ENCODE data around the gene FASTKD3.

- RRBS: no CpG with 5 or more reads among the region's 17 CpGs
CAGE:
- cytosol, long polyA plus RNA: no peak
- long polyA plus RNA: no peak
- nucleus, long polyA plus RNA: no peak
These were observed 114.5 kb upstream of the ADAMTS16 start for GRCh38 chr5:5025579-5026103.

- RRBS: no CpG with 5 or more reads among the region's 9 CpGs
CAGE:
- cytosol, long polyA plus RNA: no peak
- long polyA plus RNA: no peak
- nucleus, long polyA plus RNA: no peak
These were observed 944 bp upstream of the ICE1 start for GRCh38 chr5:5421579-5421887.

DNA sequence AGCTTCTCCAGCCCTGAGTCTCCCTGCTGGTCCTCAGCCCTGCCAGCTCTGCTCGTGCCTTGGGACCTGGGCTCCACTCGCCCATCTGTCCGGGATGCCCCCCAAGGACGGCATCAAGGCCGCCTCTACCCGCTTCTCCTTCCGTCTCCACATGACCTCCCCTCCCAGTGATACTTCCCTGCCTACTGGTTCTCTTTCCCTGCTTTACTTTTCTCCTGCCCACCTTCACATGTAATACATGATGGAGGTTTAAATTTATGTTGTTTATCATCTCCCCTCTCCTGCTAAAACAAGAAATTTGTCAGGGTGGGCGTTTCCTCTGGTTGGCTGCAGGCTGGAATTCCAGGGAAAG is 110.3 kb downstream of the ICE1 start:
- RRBS: no CpG with 5 or more reads among the region's 8 CpGs
CAGE:
- cytosol, long polyA plus RNA: no peak
- long polyA plus RNA: no peak
- nucleus, long polyA plus RNA: no peak

DNA sequence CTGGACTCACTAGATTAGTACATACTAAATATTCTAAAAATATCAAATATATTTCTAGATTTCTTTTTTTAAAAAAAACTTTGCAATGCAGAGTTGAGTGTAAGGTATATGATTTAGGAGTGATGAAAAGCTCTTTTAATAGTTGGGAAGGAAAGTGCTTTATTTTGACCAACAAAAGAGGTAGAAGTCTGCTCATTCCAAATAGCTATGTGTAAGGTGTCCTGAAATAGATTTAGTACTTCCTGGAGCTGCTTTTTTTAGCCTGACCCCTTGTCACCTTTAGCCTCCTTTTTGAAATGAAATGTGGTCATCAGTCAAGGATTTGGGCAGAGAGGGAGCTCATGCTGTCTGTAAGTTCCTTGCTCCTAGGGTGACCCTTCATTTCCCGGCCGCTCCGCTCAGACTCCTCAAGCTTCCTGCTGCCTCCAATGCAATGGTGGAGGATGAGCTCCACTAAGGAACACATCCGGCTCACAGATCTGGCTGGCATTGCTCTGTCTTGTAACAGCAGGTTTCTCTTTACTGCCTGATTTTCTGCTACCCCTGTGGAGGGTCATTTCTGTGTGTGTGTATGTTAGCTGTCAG is 265.6 kb downstream of the ICE1 start:
- RRBS: 27% methylated on average over 4 of the region's 4 CpGs
CAGE:
- cytosol, long polyA plus RNA: no peak
- long polyA plus RNA: no peak
- nucleus, long polyA plus RNA: no peak

DNA sequence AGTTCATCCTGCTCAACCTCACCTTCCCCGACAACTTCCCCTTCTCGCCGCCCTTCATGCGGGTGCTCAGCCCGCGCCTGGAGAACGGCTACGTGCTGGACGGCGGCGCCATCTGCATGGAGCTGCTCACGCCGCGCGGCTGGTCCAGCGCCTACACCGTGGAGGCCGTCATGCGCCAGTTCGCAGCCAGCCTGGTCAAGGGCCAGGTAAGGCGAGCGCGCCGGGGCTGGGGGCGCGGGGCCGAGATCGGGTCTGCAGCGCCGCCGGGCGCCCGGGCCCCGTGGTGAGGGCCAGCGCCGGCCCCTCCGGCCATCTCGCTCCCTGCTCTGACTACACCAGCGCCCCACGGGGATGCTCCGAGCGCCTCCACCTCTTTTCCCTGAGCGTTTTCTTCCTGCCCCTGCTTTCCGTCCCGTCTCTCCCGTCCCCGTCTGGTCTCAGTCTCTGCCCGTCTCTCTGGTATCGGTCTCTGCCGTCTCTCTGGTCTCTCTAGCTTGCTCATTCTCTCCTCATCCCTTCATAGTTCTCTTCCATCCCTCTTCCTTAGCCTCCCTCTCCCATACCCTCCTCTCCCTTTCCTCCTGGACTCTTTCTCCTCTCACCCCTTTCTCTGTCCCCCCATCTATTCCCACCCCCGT is 502 bp downstream of the UBE2QL1 start:
- RRBS: 2% methylated on average over 8 of the region's 51 CpGs
CAGE:
- cytosol, long polyA plus RNA: no peak
- long polyA plus RNA: no peak
- nucleus, long polyA plus RNA: no peak

DNA sequence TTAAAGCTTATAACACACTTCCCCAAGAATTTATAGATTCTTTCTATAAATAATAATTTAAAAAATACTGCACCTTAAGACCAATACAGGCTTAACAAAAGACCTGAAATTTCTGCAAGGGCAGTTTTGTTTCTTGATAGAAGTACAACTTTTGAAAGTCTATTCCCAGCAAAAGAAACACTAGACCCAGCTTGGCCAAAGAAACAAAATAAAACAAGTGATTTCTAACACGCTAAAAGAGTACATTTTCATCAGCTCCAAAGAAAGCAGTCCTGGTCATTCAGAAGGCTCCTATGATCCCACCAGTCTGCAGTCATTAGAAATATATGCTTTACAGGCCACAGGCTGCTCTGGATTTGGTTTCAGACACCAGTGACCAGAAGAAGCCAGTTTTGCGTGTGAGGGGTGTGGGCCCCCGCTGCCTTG is 33.3 kb downstream of the NSUN2 start:
- RRBS: no CpG with 5 or more reads among the region's 3 CpGs
CAGE:
- cytosol, long polyA plus RNA: no peak
- long polyA plus RNA: no peak
- nucleus, long polyA plus RNA: no peak

DNA sequence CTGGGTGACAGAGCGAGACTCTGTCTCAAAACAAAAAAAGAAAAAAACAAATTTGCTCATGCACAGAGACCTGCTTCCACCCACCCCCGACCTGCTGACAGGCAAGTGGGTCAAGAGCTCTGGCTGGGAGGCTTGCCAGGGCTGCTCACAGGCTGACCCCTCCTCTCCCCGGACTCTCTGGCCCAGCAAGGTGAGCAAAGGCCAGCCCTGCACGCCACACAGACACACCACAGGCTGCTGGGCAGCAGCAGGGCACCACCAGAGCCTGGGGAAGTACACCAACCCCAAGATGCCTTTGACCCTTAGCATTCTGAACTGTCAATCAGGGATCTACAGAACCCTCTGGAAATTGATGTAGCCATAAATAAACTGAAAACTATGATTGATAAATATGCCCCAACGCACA is 29.2 kb downstream of the NSUN2 start:
- RRBS: no CpG with 5 or more reads among the region's 5 CpGs
CAGE:
- cytosol, long polyA plus RNA: no peak
- long polyA plus RNA: no peak
- nucleus, long polyA plus RNA: no peak

- RRBS: no CpG with 5 or more reads among the region's 6 CpGs
CAGE:
- cytosol, long polyA plus RNA: no peak
- long polyA plus RNA: no peak
- nucleus, long polyA plus RNA: no peak
These were observed 3.2 kb upstream of the TENT4A start for GRCh38 chr5:6710013-6710529.

GRCh38 chr5:6755355-6756004 is 42.2 kb downstream of the TENT4A start:
- RRBS: no CpG with 5 or more reads among the region's 14 CpGs
CAGE:
- cytosol, long polyA plus RNA: no peak
- long polyA plus RNA: no peak
- nucleus, long polyA plus RNA: no peak

GRCh38 chr5:6759293-6759916 is 46.2 kb downstream of the TENT4A start:
- RRBS: no CpG with 5 or more reads among the region's 13 CpGs
CAGE:
- cytosol, long polyA plus RNA: no peak
- long polyA plus RNA: no peak
- nucleus, long polyA plus RNA: no peak

DNA sequence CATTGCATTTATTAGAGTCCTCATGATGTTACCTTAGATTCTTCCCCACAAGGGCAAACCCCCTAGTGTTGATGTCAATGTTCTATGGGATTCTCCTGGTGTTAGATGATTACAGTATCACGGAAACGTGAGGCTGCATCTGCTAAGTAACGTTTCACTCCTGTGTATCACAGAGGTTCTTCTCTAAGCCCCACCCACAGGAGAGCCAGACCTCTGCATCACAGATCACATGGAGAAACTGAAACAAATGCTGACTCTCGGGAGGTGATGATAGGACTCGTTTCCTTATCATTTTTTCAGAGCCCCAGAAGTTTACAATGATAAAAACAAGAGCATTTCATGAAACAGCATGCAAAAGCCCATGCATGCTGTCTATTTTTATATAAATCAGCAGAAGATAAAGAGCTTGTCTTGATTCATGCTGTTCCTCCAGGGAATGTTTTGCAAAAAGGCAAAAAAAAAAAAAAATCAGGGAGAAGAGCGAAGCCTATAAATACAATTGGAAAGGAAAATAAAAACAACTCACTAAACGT is 114.6 kb downstream of the TENT4A start:
- RRBS: no CpG with 5 or more reads among the region's 7 CpGs
CAGE:
- cytosol, long polyA plus RNA: no peak
- long polyA plus RNA: no peak
- nucleus, long polyA plus RNA: no peak

DNA sequence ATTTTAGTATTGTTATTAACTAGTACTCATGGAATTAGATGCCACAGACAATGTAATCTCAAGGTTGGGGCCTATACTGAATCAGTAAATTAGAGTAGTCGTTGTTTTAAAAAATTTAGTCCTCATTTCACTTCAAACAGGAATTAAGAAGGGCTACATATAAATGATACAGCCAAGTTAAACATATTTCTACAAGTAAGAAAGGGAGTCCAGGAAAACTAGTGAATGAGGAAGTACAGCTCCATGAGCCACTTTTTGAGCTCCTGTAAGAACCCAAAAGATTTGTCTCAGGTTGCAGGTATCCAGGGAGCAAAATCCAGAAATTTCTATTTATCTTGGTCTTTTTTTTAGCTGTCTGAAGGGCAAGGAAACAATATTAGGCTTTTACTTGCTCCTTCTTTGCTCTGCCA is 200.8 kb downstream of the ADCY2 start:
- RRBS: no CpG with 5 or more reads among the region's 1 CpG
CAGE:
- cytosol, long polyA plus RNA: no peak
- long polyA plus RNA: no peak
- nucleus, long polyA plus RNA: no peak

- RRBS: no CpG with 5 or more reads among the region's 17 CpGs
CAGE:
- cytosol, long polyA plus RNA: no peak
- long polyA plus RNA: no peak
- nucleus, long polyA plus RNA: no peak
These were observed 601 bp upstream of the CFAP90 start for GRCh38 chr5:7851401-7852066.

DNA sequence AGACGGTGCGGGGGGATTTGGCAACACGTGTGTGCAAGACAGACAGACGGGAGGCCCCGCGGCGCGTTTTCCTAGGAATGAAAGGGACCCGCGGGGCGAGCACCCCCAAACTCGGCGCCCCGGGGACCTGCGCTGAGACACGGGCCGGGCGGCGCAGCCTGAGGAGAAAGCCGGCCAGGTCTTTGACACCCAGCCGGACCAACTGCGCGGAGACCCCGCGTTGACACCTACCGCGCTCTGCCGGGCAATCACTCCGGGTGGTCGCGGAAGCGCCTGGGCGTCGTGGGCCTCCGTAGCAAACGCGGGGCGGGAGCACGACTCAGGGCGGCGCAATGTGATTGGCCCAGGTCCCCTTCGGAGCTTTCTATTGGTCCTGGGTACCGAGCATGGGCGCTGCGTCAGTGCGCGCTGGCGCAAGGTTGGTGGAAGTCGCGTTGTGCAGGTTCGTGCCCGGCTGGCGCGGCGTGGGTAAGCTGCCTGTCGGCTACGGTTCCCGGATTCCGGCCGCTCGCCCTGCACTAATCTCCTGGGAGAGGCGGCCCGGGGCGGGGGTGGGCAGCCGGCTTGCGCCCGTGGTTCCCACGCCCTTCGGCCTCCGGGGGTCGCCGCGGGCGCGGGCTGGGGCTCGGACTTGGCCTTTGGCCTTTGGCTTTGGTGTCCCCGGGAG is at the start of gene FASTKD3:
Gene FASTKD3 (minus strand): TSS at position 284 of the 667 bp plus-strand sequence.
- RRBS: 1% methylated on average over 23 of the region's 77 CpGs
CAGE:
- cytosol, long polyA plus RNA: start-site peak on the plus strand centred at position 428 of the sequence, 60 bp wide, 607 and 1,543 reads in 2 replicates
- long polyA plus RNA: start-site peak on the plus strand centred at position 430 of the sequence, 61 bp wide, 611 and 1,733 reads in 2 replicates
- nucleus, long polyA plus RNA: start-site peak on the plus strand centred at position 433 of the sequence, 35 bp wide, 462 and 420 reads in 2 replicates

DNA sequence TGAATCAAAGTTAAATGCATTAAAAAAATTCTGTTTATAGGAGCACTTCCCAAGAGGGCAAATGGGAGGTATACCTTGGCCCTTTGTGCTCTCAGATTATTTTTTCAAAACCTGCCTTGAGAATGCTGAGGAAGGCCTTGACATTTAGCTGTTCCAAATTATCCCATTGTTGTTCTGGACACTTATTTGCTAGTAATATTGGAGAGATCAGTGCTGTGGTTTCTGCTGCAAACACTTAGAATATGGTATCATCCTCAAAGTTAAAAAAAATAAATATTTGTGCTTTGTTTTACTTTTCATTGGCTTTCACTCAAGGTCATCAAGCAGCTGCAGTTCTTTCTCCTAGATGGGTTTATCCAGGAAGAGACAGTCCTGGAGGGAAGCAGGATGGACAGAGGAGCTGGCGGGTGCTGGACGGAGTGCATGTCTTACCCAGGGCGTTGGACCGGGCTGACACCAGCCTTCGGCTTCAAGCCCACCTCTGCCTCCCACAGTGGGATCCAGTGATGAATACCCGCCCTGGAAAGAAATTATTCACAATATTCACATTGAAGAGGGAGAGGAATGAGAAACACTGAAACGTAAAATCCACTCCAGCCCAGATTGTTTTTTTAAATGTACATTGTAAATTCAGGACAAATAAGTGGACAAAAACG is 193.6 kb downstream of the MTRR start:
- RRBS: no CpG with 5 or more reads among the region's 8 CpGs
CAGE:
- cytosol, long polyA plus RNA: no peak
- long polyA plus RNA: no peak
- nucleus, long polyA plus RNA: no peak

- RRBS: no CpG with 5 or more reads among the region's 8 CpGs
CAGE:
- cytosol, long polyA plus RNA: no peak
- long polyA plus RNA: no peak
- nucleus, long polyA plus RNA: no peak
These were observed 507.8 kb downstream of the SEMA5A start for GRCh38 chr5:9037829-9038654.

- RRBS: no CpG with 5 or more reads among the region's 1 CpG
CAGE:
- cytosol, long polyA plus RNA: no peak
- long polyA plus RNA: no peak
- nucleus, long polyA plus RNA: no peak
These were observed 30.9 kb downstream of the SEMA5A start for GRCh38 chr5:9515106-9515318.

DNA sequence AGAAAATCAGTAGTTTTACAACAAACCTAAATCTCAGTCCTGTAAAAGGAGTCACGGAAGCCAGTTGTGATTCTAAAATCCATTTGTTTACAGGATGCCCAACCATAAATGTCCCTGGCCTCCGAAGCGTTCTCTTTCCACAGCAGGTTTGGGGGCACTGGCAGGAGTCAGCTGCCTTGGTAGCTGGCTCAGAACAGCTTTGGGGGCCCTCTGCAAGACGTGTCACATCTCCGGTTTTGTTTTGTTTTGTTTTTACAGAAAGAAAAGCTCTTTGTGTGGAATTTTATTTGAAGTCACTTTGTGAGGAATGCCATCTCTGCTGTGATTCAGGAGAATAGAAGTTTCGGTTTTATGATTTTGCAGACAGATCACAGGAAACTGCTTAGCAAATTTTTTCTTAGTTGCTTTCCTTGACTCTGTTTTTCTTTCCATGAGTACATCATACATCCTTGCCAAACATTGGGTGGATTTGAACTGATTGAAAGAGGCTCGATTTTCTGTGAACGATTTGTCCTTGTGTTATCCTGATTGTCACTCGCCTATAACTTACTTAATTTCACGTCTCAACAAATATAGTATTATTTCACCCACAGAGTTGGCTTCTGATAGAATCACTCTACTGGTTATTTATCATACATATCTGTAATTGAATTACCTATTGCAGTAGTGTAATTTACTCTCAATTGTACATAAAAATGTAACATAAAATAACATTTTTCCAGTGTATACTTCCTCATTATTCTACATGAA is 5.1 kb downstream of the SEMA5A start:
- RRBS: no CpG with 5 or more reads among the region's 10 CpGs
CAGE:
- cytosol, long polyA plus RNA: no peak
- long polyA plus RNA: no peak
- nucleus, long polyA plus RNA: no peak

- RRBS: no CpG with 5 or more reads among the region's 5 CpGs
CAGE:
- cytosol, long polyA plus RNA: no peak
- long polyA plus RNA: no peak
- nucleus, long polyA plus RNA: no peak
These were observed 90.6 kb upstream of the TAS2R1 start for GRCh38 chr5:9720731-9721214.

DNA sequence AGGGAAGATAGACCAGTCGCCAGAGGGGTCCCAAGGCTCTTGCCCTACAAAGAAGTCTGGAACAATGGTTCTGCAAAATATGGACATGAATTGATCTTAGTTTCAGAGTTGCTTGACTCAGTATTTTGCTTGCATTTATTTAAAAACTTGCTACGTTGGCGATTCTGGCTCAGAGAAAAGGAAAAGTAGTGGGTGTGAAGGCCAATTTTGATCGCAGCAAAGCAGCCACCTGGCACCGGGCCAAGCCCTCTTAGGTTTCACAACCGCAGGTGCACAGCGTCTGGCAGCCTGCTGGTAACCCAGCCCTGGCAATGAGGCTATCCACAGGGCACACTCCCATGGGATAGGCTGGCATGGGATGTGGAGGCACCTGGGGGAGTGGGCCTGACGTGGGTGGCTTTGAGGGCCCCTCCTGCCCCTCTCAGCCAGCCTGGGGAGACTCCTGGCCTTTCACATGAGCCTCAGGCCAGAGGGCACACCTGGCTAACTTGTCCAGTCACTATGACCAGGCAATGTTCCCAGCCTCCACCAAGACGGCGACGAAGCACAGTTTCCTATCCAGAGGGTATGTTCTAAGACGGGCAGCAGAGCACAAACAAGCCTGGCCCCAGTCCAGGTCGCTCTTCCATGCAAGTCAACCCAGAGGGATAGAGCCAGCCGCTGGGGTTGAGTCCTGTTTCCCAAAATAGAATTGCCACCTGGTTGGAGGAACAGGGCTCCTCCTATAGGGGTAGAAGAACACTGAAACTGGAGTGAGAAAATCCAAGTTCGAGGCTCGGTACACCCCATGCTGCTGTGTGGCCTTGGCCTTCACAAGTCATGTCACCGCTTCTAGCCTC is 19.0 kb downstream of the CMBL start:
- RRBS: no CpG with 5 or more reads among the region's 17 CpGs
CAGE:
- cytosol, long polyA plus RNA: no peak
- long polyA plus RNA: no peak
- nucleus, long polyA plus RNA: no peak